Mesenchymal stem cell of adipose (primary cell): ENCODE data around the genes RANBP1 and DGCR6L.

- CAGE, long polyA plus RNA = no peak
Measured at GRCh38 chr22:19873371-19873962, 18.8 kb upstream of the GNB1L start.

- CAGE, long polyA plus RNA = no peak
Measured at GRCh38 chr22:19891411-19892530, 37.1 kb upstream of the GNB1L start.

DNA sequence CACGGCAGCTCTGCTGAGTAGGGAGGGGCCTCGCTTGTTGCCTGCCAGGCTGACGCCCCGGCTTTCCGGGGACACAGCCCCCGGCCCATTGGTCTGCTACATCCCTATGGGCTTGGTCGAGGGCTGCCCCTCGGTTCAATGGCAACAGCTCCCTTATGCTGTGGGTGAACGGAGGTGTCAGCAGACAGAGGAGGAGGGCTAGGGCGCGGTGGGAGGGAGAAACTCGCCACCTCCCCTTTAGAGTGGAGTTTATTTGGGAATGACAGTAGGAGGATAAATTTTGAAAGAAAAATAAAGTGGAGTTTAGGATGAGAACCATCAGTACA is 37.8 kb upstream of the GNB1L start:
- CAGE, long polyA plus RNA = no peak

DNA sequence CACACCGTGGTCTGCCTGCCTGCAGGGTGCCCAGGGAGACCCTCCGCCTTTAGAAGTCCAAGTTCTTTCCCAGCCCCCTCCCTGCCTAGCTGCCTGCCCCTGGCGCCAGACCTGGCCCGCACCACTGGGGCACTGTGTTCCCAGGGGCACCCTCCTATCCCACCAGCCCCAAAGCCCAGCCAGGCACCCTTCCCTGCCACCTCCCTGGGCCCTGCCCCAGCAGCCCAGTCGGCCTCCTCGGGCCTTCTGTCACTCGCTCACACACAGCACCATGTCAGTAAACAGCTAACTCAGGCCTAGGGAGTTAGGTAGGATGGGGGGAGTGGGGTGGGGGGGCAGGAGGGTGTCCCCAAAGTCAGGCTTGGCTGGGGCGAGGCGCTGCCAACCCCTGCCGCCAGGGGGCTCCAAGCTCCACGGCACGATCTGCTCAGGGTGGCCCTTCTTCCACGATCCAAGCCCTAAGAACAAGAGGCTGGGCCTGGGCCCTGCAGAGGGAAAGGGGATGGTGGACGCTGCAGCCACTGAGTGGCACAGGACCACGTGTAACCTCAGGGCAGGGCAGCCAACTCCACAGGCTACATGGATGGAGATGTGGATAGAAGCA is 28.7 kb upstream of the TXNRD2 start:
- CAGE, long polyA plus RNA = no peak

DNA sequence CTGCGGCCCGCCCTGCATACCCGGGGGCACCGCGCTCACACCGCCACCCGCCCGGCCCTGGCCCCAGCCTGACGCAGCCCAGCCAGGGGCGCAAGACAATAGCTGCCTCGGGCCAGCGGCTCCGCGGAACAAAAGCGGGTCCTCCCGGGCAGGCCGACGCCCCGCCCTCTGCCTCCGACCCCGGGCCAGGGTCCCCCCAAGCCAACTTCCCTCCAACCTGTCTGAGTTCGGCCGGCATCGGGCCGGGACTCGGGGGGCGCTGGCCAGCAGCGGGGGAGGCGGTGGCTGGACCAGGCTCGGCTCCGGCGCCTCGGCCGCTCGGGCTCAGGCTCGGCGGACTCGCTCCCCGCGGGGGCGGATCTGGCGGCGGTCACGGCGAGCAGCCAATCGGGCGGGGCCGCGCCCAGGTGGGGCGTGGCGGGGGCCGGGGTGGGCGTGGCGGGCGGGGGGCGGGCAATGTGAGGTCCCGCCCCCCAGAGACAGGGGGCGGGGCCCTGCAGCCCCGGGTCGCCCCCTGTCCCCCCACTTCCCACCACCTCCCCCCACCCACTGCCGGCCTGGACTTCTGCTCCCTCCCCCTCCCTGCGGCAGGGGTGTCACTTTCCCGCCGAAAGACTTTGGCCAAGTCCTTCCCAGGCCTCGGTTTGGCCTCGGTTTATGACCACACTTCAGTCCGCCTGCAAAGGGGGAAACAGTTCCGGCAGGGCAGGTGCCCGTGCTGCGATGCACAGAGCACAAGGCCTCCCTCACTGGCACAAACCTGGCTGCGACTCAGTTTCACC is 29.6 kb downstream of the ARVCF start:
- CAGE, long polyA plus RNA = no peak

- CAGE, long polyA plus RNA = no peak
Measured at GRCh38 chr22:20021432-20022449, 831 bp downstream of the TANGO2 start.

GRCh38 chr22:20095786-20096860 is 16.1 kb downstream of the DGCR8 start:
- CAGE, long polyA plus RNA = no peak

DNA sequence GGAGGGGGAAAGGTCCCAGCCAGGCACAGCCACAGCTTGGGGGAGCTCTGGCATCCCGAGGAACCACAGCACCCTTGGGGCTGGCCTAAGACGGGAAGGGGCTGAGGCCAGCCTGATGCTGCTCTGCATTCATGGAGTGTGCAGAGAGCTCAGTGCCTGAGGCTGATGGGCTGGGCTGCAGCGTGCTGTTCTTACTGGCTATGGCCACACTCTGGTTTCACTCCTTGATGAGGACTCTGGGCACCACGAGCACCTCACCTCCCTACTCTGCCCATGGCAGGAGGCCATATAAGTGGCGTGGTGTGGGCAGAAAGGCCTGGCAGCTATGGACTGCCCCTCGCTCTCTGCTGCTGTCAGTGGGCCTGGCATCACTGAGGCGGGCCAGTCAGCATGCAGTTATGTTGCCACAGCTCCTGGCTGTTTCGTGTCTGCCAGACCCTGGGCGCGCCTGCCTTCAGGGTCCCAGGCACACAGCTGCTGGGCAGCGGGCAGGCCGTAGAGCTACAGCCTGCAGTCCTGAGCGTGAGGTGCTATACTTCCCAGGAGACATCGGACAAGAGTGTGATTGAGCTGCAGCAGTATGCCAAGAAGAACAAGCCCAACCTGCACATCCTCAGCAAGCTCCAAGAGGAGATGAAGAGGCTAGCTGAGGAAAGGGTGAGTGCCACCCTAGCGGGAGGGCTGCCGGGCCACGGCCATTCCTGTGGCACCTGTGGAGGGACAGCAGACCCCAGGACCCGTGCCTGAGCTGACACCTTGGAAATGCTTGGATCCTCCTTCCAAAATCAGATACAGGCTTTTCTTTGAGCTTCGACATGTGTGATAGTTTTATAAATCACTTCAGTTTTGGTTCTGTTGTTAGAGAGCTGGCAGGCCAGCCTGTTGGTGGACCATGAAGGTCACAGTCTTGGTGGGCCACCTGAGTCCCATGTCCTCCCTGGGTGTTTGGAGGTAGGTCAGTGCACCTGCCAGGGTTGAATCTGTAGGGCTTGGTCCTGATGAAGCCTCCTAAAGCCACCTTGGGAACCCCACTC is 7.2 kb upstream of the RANBP1 start:
- CAGE, long polyA plus RNA = no peak

GRCh38 chr22:20112693-20113128 is 3.2 kb upstream of the RANBP1 start:
- CAGE, long polyA plus RNA = no peak

DNA sequence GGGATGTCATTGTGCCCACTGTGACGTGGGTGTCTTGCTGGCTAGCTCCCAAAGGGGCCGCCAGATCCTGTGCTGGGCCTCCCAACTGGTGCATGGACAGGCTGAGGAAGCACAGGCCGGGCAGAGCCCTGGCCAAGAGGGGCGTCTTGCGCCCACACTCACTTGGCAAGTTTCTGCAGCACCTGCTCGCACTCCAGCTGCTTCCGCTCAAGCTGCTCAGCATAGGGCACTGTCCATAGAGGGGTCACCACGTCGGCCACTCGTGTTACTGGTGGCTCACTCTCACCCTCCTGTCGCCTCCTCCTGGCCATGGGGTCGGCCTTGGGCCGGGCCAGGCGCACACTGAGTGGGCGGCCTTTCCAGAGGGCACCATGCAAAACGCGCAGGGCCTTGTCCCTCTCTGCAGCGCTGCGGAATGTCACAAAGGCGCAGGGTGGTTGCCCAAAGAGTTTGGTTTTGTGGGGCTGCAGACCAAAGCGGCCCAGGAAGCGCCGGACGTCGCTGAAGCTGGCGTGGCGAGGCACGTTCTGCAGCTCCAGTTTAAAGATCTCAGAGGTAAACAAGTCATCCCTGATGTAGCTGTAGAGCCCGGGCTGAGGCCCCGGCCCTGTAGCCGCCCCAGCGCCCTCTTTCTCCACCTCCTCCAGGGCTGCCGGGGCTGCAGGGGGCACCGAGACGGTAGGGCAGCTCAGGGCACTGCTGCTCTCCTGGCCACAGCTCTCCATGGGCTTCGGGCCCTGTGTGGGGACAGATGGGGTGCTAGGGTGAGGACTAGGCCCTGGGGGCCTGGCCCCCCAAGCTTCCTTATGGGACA is at the start of gene RANBP1:
Gene RANBP1 (plus strand): TSS at position 229 of the 814 bp plus-strand sequence.
- CAGE, long polyA plus RNA = no peak

DNA sequence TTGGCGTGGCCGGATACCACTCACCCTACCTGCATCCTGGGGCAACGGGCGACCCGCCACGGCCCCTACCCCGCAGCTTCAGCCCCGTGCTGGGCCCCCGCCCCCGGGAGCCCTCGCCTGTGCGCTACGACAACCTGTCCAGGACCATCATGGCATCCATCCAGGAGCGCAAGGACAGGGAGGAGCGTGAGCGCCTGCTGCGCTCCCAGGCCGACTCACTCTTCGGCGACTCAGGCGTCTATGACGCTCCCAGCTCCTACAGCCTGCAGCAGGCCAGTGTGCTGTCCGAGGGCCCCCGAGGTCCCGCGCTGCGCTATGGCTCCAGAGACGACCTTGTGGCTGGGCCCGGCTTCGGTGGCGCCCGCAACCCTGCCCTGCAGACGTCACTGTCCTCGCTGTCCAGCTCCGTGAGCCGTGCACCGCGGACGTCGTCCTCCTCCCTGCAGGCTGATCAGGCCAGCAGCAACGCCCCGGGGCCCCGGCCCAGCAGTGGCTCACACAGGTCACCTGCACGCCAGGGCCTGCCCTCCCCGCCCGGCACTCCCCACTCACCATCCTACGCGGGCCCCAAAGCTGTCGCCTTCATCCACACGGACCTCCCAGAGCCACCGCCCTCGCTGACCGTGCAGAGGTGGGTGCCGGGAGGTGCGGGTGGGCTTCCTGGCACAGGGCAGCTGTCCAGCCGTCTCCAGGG is 7.6 kb downstream of the CCDC188 start:
- CAGE, long polyA plus RNA = no peak

DNA sequence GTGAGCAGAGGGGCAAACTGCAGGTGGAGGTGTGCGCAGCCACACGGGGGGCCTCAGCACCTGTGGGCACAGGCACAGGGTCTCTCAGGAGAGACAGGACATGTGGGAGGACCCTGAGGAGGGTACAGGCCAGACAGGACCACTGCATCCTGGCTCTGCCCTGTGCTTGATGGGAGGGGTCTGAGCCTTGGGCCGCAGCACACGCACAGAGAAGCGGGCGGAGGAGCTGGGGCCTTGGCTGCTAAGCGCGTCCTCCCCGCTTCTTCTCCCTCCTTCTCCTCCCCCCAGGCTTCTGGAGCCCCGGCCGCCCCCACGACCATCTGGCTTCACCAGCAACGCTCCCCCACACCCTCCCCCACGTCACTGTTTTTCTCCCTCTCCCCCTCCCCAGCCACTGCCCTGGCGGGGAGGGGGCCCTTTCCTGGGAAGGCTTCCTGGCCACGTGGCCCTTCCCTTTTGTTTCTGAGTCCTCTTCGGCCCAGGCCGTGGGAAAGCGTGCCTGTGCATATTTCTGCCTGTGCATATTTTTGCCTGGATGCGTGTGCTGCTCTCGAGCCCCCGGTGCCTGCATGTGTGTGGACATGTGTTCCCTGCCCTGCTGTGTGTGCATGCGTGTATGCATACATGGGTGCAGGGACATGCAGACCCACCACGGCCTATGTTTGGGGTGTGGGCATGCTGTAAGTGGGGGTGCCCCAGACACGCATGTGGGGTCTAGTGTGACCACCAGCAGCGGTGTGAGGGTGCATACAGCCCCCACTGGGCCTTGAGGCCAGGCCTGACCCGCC is 27.7 kb downstream of the RTN4R start:
- CAGE, long polyA plus RNA = no peak

- CAGE, long polyA plus RNA = no peak
Measured at GRCh38 chr22:20290783-20291409, 22.8 kb upstream of the RTN4R start.

DNA sequence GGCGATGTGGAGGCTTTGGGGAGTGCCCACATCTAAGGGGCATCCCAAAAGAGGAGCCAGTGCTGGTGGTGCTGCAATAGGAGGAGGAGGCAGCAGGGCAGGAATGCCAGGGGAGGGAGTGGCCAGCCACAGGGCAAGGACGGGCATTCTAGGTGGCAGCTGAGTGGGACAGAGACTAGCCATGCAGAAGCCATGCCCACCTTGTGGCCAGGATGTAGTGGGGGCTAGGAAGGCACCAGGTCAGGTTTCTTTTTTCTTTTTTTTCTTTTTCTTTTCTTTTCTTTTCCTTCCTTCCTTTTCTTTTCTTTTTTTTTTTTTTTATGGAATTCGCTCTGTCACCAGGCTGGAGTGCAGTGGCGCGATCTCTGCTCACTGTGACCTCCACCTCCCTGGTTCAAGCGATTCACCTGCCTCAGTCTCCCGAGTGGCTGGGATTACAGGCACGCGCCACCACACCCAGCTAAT is 18.8 kb downstream of the DGCR6L start:
- CAGE, long polyA plus RNA = no peak

GRCh38 chr22:20319914-20320964 is at the start of gene DGCR6L:
TSS of gene DGCR6L (minus strand) at chr22:20320060.
- CAGE, long polyA plus RNA = no peak

DNA sequence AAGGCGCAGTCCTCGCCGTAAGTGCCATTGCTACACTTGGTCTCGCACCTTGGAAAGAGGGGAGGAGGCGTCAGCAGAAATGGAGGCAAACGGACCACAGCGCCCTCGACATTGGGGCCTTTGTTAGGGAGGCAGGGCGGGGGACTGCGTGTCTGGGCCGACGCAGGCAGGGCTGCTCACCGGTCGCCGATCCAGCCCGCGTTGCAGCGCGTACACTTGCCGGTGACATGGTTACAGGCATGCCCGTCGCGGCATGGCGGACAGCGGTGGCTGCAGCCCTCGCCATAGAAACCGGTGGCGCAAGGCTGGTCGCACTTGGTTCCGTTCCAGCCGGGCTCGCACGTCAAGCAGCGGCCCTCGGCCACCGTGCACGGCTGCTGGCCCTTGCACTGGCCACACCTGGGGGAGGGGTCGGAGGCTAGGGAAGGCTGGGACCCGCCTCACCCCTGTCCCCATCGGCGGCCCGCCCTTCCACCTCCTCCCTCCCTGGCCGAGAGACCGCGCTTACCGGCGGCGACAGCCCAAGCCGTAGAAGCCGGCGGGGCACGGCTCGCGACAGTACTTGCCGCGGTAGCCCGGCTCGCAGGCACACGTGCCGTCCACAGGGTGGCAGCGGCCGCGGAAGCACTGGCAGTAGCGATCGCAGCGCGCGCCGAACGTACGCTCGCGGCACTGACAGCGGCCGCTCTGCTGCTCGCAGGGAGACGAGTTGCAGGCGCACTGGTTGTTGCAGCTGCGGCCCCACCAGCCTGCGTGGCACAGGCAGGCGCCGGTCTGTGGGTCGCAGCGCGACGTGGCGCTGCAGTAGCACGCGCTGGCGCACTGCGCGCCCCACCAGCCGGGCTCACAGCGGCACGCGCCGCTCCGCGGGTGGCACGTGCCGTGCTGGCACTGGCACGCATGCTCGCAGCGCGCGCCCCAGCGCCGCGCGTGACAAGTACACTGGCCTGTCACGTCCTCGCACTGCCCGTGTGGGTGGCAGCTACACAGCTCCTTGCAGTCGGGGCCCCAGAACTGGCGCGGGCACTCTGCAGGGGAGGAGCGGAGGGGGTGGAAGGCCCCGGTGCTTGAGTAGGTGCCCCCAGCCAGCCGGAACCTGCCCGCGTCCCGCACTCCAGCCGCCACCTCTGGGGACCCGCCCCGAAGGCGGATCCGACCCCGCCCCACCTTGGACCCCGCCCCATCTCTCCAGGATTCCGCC is 6.7 kb downstream of the SCARF2 start:
- CAGE, long polyA plus RNA = no peak

- CAGE, long polyA plus RNA = no peak
Measured at GRCh38 chr22:20496299-20497223, 966 bp upstream of the KLHL22 start.

DNA sequence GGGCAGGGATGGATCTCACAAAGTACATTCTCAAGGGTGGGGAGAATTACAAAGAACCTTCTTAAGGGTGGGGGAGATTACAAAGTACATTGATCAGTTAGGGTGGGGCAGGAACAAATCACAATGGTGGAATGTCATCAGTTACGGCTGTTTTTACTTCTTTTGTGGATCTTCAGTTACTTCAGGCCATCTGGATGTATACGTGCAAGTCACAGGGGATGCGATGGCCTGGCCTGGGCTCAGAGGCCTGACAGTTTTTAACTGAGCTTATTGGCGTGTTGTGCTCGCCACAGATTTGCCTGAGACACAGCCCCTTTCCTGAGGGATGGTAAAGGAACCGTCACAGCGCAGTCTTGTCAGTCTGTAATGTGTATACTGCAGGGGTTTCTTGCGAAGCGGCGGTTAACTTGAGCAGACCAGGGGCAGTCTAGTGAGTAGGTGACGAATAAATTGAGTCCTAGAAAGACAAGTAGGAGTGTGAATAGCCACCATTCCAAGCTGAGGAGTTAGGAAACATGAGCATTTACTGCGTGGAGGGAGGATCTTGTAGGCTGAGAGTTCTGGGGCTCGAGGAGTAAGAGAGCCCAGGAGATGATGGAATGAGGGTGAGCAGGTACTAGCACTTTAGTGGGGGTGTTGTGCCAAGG is 1.3 kb downstream of the MED15 start:
- CAGE, long polyA plus RNA = no peak

DNA sequence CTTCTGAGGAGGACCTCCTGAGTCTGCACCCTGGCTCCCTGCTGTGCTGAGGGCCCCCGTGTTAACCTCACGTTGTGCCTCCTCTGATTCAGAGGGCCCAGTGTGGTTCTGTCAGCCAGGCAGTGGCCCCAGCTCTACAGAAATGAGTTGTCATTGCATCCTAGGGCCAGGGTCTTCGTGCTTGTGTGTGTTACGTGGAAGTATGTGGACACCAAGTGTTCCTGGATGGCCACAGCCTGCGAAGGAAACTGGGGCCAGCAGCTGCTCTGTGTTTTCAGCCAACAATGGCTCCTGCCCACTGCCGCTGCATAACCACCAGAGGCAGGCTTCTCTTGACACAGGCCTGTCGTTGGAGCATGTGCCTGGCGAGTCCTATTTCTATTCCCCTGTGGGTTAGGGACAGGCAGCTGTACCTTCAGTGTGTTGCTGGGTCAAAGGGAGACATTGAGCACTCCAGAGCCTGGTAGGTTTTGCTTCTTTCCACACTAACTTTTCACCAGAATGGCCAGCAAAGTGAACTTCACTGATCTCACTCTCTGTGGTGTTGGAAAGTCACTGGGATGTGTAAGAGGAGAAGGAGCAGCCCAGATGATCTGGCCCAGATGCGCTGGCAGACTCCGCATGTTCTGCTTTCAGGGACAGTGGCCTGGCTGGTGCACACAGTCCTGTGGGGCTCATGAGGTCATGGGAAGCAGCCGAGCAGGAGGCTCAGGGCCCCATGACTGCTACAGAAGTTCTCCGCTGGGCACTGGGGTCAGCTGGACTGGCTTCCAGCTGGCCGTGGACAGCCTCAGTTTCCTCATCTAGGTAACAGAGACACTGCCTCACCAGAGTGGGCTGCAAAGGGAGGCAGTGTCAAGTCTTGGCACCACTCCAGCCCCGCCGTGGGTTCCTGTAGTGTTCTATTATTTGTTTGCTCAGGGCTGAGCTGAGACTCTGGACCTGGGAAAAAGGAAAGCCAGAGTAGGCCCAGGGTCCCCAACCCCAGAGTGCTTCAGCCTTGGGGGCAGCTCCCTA is 44.8 kb downstream of the MED15 start:
- CAGE, long polyA plus RNA = no peak

DNA sequence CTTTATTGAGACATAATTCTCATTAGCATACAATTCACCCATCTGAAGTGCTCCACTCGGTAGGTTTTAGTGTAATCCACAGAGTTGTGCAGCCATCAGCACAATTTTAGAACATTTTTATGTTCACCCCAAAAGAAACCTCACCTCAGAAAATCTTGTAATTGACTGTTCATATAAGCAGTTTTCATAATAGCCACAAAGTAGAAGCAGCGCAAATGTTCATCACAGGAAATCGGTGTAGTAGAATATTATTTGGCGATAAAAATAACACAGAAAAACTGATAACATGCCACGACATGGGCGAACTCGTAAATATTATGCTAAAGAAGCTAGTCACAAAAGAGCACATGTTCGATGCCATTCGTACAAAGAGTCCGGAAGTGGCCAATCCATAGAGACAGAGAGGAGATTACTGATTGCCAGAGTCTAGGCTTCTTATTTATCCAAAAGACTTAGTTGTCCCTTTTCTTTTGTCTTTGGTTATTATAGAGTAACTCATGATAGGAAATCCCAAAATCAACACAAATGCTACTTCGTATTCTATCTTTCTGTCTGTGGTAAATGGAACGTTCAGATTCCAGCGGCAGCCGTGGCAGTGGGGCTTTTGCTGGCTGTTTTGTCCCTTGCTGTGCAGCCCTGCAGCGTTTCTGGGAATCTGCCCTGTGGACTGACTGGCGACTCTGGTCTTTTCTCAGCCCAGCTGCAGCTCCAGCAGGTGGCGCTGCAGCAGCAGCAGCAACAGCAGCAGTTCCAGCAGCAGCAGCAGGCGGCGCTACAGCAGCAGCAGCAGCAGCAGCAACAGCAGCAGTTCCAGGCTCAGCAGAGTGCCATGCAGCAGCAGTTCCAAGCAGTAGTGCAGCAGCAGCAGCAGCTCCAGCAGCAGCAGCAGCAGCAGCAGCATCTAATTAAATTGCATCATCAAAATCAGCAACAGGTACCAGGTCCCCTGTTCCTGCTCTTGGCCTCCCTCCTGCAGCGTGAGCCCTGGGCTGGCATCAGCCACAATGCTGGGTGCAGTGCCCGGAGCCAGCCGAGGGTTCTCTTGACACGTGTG is 56.7 kb downstream of the MED15 start:
- CAGE, long polyA plus RNA = no peak